Metastatic Breast Carcinoma in the Brain (tissue), 10 donors: ENCODE measurements around a stretch of chr2.

DNA sequence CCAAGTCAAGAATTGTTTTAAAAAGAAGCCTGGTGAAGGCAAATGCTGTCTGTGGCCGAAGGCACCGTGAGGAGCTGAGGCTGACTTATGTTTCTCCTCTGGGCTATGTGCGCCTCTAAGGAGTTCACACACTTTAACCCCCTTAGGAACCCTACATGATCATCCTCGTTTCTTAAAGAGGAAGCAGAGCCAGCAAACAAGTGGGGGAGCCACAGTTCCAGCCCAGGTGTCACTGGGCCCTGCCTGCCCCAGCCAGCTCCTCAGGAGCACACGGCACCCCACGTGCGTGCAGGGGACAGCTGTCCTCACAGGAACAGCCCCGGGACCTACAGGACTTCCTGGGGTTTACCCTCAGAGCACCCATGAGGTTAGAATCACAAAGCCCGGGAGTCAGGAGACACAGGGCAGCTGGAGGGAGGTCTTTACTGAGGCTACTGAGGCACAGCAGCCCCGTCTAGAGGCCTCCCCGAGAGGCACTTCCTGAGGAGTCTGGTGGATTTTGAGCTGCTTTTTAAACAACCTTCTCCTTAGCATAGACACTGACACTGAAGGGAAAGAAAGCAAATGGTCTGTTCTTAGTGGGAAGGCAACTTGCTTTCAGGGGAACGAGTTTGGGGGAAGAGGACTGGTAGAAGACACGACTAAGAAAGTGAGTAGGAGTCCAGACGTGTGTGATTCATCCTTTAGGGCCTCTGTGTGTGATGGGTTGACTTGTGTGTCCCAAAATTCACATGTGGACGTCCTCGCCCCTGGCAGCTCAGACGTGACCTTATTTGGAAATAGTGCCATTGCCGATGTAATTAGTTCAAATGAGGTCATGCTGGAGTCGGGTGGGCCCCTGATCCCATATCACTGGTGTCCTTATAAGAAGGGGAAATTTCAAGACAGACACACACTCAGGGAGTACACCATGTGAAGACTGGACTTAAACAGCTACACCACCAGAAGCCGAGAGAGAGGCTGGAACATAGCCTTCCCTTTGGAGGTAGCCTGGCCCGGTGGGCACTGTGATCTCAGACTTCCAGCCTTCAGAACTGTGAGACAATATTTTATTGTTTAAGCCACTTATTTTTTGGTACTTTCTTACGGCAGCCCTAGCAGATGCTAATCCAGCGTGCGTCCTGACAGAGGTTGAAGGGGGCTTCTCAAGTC is 278.5 kb upstream of the PLGLB2 start:
- PRO-cap, 10 experiments, result peak in 2 of 10 experiments; most common plus-strand start position 893 of the sequence (in 2)

DNA sequence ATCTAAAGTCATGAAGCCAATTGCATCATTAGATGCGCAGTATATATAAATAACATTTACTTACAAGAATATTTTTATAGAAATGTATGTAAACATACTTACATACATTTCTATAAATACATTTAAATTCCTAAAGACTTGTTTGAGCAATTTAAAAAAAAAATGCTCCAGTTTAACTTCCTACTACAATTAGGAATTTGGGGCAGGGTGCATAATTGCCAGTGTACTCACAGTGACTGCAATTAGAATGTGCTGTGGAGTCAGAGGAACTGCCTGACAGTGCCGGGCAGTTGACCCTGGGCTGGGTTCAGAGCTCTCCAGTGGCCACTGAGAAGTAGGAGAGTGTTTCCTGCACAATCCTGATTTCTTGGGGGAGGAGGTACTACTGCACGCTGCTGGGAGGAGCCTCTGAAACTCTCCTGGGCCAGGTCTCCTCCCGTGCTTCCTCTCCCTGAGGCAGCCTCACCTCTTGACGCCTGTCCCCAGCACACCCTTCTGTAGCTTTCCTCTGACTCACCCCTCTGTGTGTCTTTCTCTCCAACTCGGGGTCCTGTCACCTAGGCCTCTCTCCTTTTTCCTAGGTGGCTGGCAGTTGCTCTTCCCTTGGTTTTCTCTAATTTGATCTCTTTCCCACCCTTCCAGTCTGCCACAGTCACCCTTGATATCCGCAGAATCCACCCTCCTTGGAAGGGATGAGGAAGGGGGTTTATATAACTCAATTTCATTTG is 264.8 kb upstream of the PLGLB2 start:
- PRO-cap, 10 experiments, result peak in 2 of 10 experiments; most common plus-strand start position 528 of the sequence (in 1)

- PRO-cap, 10 experiments, result no peak in any of the 10 experiments
Measured at GRCh38 chr2:87486327-87486906, 261.5 kb upstream of the PLGLB2 start.

GRCh38 chr2:87531471-87531982 is 216.4 kb upstream of the PLGLB2 start:
- PRO-cap, 10 experiments, result no peak in any of the 10 experiments

- PRO-cap, 10 experiments, result no peak in any of the 10 experiments
Measured at GRCh38 chr2:87593778-87594264, 154.1 kb upstream of the PLGLB2 start.

GRCh38 chr2:87636768-87637258 is 111.1 kb upstream of the PLGLB2 start:
- PRO-cap, 10 experiments, result no peak in any of the 10 experiments

- PRO-cap, 10 experiments, result peak in 1 of 10 experiments; most common minus-strand start chr2:88200459 (in 1)
Measured at GRCh38 chr2:88200295-88200563, 30.1 kb downstream of the THNSL2 start.

GRCh38 chr2:88538304-88538594 is 13.8 kb downstream of the TEX37 start:
- PRO-cap, 10 experiments, result no peak in any of the 10 experiments

DNA sequence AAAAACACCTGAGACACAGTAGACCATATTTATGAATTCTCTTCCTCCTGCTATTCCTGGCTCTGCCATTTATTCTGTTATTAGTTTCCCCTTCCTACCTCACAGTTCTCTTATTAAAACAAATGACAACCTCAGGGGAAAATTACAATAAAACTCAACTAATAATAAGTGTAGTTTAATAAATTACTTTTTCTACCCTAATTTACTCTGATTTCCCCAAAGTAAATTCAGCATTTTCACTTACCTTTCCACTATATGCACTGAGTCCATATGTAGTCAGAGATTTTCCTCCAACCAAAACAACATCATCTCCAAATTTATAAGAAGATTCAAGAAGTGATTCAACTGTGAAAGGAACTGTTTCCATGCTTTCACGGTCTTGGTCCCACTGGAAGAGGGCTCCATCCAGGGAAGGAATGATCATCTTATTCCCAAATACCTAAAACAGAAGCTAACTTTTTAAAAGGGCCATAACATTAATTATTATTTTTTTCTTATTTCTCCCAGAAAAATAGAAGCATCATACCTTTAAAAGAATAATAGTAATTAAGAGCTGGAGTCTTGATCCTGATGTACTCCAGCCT is 31.9 kb downstream of the EIF2AK3 start:
- PRO-cap, 10 experiments, result no peak in any of the 10 experiments

DNA sequence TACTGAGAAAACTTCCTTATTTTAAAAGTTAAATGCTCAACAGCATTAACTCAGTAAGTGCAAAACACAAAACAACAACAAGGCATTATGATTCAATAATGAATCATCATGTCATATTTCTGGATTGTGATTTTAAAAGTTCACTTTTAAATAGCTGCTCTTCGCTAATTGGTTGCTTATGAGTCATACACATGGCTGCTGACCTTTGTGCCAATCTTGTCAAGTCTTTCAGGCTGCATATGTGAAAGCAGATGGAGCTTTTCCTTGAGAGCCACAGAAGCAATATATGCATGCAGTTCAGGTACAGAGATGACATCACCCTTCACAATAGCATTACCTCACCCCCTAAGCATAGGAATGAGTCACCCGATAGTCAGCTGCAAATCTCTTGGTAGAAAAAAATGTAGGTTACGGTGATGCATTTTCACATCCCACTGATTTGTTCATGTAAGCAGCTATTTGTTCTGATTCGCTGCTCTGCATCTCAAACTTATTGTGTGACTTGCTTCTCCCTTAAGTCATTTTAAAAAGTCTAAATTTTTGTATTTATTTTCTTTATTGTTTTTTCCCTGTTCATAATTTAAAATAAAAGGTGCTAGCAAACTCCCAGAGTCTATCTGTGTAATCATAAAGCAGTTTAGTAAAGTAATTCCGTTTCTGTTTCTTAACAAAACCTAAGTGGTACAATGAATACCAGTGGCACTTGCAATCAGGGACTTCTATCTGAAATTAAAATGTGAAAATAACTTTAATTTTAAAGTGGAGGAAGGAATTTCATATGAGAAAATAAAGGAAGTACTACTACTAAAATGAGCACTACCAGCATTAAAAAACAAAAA is 27.1 kb downstream of the EIF2AK3 start:
- PRO-cap, 10 experiments, result peak in 1 of 10 experiments; most common plus-strand start position 394 of the sequence (in 1)

DNA sequence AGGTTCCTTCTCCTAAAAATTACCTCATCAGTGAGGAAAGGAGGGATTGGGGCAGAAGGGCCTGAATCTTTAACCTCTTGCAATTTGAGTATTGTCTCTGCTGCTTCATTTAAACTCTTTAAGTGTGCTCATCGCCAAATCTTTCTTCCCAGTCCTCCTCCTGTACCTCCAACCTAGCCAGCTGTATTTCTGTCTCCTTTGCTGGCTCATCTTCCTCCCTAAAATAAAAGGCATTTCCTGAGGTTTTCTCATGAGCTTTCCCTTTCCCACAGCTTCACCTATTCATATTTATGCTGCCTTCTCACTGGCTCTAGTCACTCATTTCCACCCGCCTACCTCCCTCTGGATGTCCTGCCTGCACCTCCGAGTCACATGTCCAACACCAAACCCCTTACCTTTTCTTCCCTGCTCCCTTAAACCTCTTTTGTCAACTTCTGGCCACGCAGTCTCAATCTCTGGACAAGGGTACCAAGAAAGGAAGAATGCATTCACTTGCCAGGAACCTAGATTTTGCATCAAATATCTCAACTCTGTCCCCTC is 2.8 kb downstream of the EIF2AK3 start:
- PRO-cap, 10 experiments, result no peak in any of the 10 experiments

- PRO-cap, 10 experiments, result peak in 10 of 10 experiments; most common plus-strand start chr2:88628215 (in 9); most common minus-strand start chr2:88628179 (in 7)
Measured at GRCh38 chr2:88627662-88628614, 674 bp upstream of the EIF2AK3 start.

GRCh38 chr2:88754755-88755399 is 63.4 kb downstream of the RPIA start:
- PRO-cap, 10 experiments, result no peak in any of the 10 experiments

- PRO-cap, 10 experiments, result no peak in any of the 10 experiments
Measured at GRCh38 chr2:88827755-88828309, 136.4 kb downstream of the RPIA start.

DNA sequence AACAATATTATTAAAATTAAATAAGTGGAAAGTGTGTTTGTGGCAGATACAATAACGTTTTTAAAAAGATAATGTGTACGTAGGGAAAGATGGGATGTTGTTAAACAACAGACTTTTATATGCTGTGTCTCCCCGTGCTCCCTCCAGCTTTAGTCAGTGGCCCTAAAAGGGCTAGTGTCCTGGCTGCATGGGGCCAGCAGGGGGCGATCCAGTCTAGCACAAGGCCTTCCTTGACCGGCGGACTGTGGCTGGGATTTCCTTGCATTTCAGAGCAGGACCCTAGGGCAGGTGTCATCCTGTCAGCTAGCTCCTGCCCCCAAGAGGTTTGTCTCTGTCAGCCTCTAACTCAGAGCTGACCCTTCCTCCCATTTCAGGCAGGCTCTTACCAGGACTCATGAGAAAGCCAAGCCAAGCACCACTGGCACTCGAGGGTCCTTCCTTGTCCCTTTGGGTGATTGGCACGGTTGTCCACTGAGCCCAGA is 140.2 kb downstream of the RPIA start:
- PRO-cap, 10 experiments, result no peak in any of the 10 experiments

GRCh38 chr2:88846050-88846231 is 154.5 kb downstream of the RPIA start:
- PRO-cap, 10 experiments, result no peak in any of the 10 experiments

GRCh38 chr2:88855107-88856326 is 164.0 kb downstream of the RPIA start:
- PRO-cap, 10 experiments, result no peak in any of the 10 experiments

DNA sequence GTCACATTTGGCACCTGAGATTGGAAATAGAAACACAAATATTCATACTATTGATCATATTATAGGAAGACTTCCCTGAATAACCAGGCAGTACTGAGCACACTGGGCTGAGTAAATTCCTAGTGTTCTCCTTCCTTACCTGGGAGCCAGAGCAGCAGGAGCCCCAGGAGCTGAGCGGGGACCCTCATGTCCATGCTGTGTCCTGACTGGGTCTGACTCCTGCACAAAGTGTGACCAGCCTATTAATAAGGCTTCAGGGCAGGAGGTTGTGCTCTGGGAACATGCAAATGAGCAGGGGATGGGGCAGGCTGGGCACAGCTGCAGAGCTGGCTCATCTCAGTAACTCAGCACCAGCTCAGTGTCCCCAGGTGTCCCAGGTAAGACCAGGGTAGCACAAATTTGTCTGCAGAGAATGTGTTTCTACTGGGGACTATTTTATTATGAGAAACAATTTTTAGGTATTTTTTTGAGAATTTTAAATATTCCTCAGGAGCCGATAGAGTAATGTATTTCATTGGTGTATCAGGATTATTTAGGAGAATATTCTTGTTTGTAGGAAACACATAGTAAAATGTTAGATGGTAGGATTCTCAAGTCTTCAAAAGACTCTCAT is 256.2 kb downstream of the RPIA start:
- PRO-cap, 10 experiments, result no peak in any of the 10 experiments

DNA sequence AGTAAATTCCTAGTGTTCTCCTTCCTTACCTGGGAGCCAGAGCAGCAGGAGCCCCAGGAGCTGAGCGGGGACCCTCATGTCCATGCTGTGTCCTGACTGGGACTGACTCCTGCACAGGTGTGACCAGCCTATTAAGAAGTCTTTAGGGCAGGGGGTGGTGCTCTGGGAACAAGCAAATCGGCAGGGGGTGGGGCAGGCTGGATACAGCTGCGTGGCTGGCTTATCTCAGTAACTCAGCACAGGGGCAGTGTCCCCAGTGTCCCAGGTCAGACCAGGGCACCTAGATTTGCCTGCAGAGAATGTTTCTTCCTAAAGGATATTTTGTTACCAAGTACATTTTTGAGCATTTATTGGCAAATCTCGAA is 318.9 kb downstream of the RPIA start:
- PRO-cap, 10 experiments, result no peak in any of the 10 experiments

GRCh38 chr2:89027611-89027947 is 336.1 kb downstream of the RPIA start:
- PRO-cap, 10 experiments, result no peak in any of the 10 experiments